ENCODE data around the genes ZNF44, WDR83OS and FARSA.

DNA sequence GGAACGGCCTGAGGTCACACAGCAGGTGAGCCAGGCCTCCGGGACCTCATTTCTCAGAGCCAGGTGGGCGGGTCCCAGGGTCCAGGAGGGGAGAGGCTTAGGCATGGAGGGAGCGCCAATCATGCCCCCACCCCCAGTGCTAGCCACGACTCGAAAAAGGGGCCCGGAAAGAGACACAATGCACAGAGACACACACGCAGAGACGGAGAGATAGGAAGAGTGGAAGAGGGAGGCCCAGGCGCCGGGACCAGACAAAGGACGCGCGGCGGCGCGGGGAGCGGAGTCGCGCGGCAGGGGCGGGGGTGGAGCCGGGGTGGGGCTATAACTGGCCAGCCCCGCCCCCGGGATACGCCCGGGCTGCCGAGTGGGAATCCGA is 1.6 kb downstream of the ELAVL3 start:
- PRO-cap: no peak

- PRO-cap: no peak
Measured at GRCh38 chr19:11673757-11674247, 64.9 kb downstream of the ZNF823 start.

- PRO-cap: bidirectional peak, plus-strand start at chr19:11925814, minus-strand start at chr19:11925521
Measured at GRCh38 chr19:11925765-11926094, 823 bp downstream of the ZNF700 start.

DNA sequence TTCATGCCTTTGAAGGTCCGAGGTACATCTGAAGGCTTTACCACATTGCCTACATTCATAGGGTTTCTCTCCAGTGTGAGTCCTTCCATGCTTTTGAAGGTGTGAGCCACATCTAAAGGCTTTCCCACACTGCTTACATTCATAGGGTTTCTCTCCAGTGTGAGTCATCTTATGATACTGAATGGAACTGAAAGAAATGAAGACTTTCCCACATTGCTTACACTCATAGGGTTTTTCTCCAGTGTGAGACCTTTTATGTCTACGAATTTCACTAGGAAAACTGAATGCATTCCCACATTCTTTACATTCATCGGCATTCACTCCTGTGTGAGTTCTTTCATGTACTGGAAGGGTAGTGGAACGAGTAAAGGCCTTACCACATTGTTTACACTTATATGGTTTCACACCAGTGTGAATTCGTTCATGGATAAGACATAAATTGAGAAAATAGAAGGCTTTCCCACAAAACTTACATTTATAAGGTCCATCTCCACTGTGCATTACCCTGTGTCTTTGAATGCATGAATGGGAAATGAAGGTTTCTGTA is 7.0 kb downstream of the ZNF20 start:
- PRO-cap: no peak

DNA sequence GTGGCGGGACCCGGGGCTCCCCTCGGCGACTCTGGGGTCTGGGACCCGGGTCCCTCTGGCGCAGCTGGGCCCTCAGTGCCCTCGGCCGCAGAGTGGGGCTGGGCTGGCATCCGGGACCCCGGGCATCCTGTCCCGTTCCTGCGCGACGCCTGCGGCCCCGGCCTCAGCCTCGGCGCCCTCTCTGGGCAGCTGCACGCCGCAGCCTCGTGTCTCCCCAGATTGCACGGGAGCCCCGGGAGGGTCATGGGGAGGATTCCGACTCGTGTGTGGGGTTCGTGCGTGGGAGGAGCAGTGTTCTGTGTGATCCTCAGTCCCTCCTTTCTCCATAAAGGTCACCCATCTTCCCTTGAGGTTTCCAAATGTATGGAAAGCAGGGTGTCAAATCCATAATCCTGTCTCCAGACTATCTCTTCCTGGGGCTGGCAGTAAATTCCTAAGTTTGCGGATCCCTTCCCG is 32.3 kb downstream of the ZNF136 start:
- PRO-cap: no peak

DNA sequence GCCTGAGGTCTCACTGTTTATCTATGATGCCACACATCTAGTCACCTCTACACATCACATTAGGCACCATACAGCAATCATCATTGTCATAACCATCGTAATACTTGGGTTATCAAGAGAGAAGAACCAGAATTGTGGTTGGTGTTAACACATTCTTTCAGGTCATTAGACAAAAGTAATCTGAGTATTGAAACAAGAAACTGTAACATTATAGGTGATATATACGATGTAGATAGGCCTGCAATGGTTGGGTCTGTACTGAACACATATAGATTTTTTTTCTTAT is 23.2 kb downstream of the ZNF44 start:
- PRO-cap: no peak

DNA sequence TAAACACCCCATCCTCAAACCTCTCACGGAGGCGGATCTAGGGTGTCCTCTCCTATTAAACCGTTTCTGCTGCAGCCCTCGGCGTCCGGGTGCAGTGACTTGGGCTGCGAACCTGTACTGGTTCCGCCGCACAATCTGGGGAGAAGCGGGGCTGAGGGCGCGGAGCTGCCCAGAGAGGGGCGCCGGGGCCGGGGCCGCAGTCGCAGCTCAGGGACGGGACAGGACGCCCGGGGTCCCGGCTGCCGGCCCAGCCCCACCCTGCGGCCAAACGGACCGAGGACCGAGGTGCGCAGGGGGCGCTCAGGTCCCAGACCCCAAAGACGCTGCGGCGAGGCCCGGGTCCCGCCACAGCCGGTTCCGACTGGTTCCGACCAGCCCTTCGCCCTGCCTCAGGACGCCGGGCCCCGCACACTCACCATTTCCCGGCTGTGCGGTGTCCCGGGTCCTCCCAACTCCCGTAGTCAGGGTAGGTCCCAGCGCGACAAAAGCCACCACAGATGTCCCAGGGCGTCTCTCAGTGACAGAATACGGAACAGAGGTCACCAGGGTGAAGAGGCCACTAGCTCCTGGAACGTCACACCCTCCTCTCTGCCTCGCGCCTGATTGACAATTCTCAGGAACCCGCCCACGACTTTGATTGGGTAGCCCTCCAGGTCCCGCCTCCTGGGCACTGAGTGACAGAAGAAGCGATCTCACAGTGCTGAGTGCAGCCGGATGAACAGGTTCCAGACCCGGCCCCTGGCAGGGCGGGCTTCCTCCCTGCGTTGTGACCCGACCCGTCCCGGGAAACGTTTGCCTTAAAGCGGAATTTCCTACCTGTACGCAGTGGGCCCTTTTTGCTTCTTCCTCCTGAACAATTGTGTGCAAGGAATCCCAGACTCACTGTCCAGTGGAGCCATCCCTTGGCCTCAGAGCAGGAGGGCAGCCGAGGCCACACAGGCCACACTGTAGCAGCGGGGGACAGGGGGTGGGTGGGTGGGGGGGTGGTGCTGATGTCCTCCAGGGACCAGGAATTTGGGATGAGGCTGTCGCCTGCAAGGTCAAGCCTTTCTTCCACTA is at the start of gene ZNF44:
TSS of gene ZNF44 (minus strand) at position 608 of the 1,059 bp plus-strand sequence.
- PRO-cap: bidirectional peak, plus-strand start at position 695 of the sequence, minus-strand start at position 527 of the sequence

- PRO-cap: no peak
Measured at GRCh38 chr19:12550139-12550465, 1.2 kb downstream of the ZNF564 start.

DNA sequence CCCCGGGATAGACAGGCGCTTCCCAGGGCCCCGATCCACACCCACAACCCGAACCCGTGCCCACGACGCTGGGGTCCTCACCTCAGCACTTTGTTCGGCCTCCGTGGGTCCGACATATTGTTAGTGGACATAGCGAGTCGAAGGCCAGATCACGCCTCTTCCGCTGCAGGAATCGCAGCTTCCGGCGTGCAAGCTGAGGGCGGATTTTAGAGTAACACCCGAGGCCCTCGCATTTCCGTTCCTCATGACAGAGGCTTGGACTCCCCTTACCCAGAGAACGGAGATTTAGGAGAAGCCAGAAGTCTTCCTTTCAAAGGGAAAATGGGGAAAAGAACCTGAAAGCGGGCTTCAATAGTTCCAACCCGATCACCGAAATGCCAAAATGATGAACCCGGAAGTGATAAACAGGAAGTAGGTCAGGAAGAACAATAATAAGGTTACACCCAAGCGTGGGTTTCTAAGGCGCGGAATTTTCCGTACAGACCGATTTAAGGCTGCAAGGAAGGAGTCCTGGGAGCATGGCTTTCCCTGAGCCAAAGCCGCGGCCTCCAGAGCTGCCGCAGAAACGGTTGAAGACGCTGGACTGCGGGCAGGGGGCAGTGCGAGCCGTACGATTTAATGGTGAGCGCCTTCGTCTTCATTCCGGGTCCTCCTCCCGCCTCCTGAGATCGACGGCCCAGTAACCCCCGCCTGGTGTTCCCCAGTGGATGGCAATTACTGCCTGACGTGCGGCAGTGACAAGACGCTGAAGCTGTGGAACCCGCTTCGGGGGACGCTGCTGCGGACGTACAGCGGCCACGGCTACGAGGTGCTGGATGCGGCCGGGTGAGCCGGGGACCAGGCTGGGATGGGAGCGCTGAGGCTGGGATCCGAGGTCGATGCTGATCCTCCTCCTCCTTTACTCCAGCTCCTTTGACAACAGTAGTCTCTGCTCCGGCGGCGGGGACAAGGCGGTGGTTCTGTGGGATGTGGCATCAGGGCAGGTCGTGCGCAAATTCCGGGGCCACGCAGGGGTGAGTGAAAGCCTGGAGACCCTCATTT is at the start of gene WDR83OS:
TSS of gene WDR83OS (minus strand) at position 143 of the 1,041 bp plus-strand sequence.
- PRO-cap: bidirectional peak, plus-strand start at position 440 of the sequence, minus-strand start at position 159 of the sequence

- PRO-cap: unidirectional peak, plus-strand start at chr19:12720927
Measured at GRCh38 chr19:12720713-12721573, 2.8 kb downstream of the TNPO2 start.

GRCh38 chr19:12779010-12779904 is 3.9 kb upstream of the HOOK2 start:
- PRO-cap: no peak

DNA sequence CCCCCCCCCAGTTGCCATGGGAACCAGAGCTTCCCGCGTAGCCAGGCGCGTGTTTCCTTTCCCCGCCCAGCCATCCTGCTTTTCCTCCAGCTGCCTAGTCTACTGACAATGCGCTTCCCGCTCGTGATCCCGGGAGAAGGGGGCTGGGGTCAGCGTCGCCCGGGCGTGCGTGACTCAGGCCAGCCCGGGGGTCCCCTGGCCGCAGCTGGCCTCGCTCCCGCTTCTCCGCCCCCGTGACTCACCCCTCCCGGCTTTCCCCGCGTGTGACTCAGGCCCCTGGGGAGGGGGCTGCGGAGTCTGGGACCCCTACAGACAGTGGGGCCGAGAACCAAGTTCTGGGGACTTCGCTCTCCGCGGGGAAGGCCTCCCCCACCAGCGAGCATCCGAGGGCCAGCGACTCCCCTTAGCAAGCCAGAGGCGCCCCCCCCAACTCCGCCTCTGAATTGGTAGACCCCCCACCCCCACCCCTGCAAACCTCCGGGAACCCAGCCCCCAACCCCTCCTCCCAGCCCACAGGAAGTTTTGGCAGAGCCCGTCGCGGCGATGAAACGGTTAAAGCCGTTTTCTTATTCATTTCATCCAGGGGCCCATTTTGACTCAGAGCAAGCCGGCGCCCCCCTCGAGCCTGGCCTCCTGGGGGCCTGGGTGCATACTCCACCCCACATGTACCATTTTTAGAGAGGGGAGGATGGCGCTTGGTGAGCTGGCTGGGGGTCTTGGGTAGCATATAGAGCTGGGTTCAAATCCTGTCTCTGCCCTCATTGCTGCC is 7.7 kb upstream of the HOOK2 start:
- PRO-cap: no peak

DNA sequence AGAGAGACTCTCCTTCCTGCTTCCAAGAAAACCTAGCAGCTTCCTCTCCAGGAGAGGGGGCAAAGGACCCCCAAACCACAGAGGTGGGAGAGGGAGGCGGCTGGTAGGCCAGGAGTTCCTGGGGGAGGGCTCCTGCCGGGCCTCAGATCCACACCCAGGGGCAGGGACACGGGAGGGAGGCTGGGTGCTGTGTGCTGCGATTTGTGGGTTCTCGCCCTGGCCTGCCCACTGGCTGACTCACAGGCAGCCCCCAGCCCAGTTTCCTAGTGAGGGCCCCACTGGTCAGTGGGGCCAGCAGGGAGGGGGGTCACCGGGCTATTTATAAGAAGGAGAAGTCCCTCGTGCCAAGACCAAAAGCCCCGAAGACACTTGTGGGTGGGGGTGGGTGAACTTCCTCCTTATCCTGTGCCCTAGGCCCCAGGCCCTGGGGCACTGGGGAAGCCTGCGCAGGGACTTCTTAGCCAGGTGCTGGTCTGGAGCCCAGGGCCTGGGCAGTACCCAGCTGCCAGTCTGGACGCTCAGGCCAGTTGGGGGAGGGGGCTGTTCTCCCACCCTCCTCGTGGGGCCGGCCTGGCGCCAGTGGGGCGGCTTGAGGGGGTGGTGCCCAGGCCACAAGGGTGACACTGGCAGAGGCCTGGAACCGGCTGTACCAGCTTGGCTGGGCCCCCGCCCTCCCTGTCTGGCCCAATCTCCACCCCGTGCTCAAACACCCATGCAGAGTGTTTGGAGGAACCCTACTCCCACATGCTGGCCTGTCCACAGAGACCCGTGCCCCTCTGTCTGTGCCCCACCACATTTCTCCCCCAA is 5.0 kb upstream of the JUNB start:
- PRO-cap: unidirectional peak, plus-strand start at position 163 of the sequence; unidirectional peak, minus-strand start at position 648 of the sequence

DNA sequence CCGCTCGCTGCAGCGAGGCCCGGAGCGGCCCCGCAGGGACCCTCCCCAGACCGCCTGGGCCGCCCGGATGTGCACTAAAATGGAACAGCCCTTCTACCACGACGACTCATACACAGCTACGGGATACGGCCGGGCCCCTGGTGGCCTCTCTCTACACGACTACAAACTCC is 304 bp downstream of the JUNB start:
- PRO-cap: bidirectional peak, plus-strand start at position 109 of the sequence, minus-strand start at position 81 of the sequence

- PRO-cap: no peak
Measured at GRCh38 chr19:12836337-12836669, 1.9 kb upstream of the RTBDN start.

DNA sequence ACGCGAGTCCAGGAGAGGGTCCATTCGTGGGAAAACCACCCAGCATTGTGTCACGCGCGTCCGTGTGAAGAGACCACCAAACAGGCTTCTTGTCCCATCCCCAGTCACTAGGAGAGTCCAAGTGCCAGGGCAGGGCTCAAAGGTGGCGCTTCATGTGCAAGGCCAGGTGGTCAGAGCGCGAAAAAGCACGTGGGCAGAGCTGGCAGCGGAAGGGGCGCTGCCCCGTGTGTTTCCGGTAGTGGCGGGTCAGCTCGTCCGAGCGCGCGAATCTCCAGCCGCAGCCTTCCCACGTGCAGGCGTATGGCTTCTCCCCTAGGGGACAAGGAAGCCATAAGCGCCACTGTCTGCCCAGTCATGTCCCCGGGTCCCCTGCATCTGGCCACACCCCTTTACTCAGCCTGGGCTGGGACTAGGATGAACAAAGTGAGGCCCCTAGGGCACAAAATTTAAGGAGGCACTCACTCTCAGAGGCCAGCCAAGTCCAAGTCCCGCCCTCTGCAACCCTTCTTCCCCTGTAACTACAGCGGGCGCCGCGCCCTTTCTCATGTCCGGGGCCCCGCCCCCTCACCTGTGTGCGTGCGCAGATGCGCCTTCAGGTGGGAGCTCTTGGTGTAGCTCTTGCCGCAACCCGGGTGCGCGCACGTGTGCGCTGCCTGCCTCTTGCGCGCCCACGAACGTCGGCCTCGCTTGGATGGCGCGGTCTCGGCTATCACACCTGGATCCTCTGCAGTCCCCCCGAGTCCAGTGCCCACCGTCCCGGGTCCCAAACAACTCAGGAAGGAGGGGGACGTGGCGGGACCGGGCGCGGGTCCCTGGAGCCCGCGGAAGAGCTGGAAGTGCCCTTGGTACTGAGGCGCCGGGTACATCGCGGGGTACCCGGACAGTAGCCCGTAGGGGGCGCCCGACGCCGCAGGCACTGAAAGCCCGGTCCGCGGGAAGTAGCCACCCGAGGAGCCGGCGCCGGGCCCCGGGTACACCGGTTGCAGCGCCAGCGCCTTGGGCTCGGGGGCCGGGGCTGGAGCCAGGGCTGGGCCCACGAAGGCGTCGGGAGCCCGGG is 1.9 kb downstream of the KLF1 start:
- PRO-cap: no peak

GRCh38 chr19:12885806-12886122 is 1.2 kb downstream of the KLF1 start:
- PRO-cap: no peak

DNA sequence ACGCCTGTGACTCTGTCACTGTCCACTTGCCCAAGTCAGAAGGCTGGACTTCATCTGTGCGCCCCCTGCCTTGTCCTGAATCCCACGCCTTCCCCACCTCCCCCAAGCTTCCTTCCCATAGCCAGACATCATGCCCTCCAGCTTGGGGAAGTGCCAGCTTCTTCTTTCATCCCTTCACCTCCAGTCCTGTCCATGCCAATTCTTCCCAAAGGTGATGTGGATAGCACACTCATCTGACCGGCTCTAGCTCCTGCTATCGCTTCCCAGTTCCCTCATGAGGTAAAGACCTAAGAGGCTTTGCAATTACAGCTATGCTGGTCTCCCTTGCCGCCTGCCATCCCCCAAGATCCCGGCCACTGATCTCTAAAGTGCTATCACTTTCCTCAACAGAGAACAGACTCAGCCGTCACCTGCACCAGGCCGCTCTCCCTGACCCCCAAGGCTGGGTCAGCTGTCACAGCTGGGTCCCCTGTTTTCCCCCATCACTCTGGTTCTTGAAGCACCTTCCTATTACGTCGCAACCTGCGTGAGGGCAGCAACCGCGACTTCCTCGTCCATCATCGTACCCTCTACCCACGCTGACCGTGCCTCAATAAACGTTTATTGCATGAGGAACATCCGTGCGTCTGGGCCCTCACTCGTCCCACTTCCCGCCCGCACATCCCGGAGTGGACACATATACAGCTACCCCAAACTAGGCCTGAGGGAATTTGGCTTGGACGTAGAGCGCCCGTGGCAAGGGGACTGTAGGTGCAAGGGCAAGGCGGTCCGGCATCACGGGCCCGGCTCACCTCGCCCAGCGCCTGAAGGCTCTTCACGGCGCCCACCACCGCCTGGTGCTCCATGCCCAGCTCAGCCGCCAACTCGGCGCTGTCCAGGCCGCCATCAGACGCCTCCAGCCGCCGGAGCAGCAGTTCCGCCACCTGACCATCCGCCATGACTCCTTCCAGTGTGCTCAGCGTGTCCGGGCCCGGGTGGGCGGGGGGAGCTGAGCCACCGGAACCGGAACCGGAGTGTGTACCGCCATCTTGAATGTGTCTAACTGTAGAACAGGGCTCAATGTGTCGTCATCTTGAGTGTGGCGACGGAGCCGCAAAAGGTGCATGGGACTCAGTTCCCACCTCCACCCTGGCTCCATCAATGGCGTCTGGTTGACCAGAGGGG is at the start of gene FARSA:
TSS of gene FARSA (minus strand) at position 953 of the 1,164 bp plus-strand sequence.
- PRO-cap: bidirectional peak, plus-strand start at position 1,070 of the sequence, minus-strand start at position 951 of the sequence

GRCh38 chr19:12939063-12939711 is 778 bp downstream of the CALR start:
- PRO-cap: unidirectional peak, plus-strand start at chr19:12939500

DNA sequence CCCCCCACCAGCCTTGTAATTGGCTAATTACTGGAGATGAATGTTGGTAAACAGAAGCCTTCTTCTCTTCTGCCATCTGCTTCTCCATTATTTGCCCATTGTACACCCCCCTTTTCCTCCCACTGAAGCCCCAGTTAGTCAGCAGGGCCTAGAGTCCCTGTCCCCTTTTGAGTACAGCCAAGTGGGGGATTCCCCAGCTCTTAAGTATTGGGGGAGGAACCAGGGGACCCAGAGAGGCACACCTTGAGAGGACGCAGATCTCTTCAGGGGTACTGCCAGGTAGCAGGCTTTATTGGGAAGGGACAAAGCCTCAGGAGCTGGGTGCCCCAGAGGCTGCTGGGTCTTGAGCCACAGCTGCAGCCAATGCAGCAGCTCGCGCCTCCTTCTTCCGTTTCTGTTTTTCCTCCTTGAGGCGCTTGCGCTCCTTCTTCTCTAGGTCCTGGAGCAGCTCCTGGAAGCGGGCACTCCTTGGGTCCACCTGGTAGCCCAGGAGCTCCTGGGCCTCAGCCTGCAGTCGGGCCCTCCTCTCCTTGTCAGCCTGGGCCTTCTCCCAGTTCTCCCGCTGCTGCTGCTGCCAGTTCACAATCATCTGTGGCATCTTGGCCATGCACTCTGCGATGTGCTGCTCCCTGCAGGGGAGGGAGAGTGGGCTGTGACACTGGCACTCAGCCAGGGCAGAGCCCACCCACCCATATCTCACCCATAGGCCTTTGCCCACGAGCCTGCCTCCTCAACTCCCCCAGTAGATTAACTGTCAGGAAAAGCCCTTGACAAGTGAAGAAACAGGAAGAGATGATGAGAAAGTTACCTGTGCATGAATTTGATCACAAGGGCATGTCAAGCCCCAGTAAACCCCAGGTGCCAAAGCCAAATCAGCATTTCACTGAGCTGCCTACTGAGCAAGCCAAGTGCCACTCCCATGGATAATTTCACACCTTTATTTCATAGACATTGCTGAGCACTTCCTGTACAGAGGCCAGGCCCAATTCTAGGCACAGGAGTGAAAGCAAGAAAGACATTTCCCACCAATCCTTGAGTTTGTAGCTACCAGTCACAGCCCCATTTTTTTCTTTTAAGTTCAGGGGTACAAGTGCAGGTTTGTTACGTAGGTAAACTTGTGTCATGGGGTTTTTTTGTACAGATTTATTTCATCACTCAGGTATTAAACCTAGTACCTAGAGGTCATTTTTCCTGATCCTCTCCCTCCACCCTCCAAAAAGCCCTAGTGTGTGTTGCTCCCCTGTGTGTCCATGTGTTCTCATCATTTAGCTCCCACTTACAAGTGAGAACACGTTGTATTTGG is 2.7 kb downstream of the GADD45GIP1 start:
- PRO-cap: no peak